PFSK-1 (cell line): ENCODE measurements around the genes DUXB and WWOX.

- RRBS = no CpG with 5 or more reads among the region's 4 CpGs
Measured at GRCh38 chr16:75594435-75594918, 28.3 kb downstream of the GABARAPL2 start.

GRCh38 chr16:75647917-75648832, 602 bp downstream of the TERF2IP start:
- RRBS = under 1% methylated on average over 24 of the region's 86 CpGs

- RRBS = no CpG with 5 or more reads among the region's 1 CpG
Measured at GRCh38 chr16:75661821-75662288, 14.3 kb downstream of the TERF2IP start.

DNA sequence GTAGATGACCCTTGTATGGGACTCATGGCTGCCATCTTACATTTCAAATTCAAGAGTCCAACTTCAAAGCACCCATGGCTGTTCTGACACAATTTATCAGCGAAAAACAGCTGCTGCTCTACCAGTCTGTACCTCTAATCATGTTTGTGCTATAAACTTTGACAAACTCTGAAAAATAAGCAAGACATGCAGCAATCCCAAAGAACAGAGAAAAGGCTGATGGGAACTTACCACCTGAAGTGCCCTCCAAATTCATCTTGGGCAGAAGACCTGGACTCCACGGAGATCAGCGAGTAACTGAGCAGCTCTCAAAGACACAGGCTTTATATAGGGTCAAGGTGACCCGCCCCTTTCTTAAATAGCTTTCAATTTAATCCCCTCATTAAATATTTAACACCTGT, at the start of gene DUXB:
Gene DUXB (minus strand): TSS at position 299 of the 401 bp plus-strand sequence.
- RRBS = no CpG with 5 or more reads among the region's 4 CpGs

DNA sequence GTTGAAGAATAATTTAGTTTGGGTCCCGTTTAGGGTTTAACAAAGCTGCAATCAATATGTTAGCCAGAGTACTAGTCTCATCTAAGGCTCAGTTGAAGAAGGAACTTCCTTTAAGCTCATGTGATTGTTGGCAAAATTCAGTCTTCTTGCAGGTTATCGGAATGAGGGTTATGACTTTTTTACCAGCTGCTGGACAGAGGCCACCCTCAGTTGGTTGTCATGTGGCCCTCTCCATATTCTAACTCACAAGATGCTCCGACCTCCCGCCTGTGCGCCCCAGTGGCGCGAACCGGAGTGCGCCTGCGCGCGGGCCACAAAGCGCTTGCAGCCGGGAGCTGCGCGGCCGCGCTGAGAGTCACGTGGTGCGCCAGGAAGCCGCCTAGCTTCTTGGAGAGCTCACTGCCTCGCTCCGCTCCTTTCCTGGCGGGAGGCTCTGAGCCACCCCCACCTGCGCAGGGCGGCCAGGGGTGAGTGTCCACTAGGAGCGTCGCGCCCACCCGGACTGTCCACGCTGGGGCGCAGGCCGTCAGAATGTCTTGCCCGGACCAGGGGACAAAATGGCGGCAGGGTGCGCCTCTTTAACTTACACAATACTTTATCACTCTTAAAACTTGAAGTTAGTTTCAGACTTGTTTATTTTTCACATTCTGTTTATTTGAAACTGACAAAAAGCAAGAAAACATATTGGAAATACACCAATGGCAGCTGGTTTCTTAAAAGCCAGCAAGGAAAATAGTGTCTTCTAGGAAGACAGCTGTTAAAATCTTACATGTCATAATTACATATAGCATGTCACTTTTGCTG, 357.7 kb downstream of the CNTNAP4 start:
- RRBS = 95% methylated on average over 12 of the region's 36 CpGs

DNA sequence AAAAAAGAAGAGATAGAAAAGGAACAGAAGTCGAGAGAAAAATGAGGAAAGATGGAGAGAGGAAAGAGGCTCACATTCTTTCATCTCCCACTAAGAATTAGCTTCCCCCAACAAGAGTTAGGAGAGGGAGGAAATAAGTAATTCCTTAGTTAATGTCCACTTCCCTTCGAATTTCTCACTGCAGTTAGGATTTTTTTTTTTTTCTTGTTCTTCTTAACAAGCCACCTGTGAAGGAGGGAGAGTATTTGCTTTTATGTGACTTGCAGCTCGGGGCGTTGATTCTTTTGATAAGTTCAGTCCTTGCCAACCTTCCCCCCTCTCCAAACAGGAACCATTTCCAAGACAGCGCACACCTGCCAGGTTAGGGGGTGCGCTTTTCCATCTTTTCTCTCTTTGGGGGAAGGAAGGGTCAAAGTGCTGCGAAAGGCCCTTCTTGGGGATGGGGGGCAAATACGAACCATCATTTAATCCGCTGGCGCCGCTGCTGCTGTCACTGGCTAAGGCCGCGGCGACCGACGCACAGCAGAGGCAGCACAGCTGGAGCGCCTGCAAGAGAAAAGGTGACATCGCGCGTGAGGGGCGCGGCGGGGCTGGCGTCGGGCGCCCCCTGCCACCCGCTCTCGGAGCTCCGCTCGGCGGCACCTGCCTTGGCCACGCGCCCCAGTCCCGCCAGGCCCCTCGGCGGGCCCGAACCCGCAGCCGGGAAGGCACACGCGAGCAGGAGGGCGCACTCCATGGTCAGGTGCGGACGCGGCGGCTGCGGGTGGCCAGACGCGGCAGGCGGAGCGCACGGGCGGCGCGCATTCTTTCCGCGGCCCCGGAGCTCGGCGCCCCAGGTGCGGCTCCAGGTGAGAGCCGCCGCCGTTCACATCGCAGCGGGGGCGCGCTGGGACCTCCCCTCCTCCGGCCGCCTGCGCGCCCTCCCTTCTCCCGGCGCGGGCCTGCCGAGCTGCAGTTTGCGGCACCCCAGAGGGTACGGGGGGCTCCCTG, 579 bp downstream of the ADAMTS18 start:
- RRBS = 95% methylated on average over 19 of the region's 78 CpGs

GRCh38 chr16:77776454-77776718, 12.0 kb upstream of the VAT1L start:
- RRBS = no CpG with 5 or more reads among the region's 1 CpG

DNA sequence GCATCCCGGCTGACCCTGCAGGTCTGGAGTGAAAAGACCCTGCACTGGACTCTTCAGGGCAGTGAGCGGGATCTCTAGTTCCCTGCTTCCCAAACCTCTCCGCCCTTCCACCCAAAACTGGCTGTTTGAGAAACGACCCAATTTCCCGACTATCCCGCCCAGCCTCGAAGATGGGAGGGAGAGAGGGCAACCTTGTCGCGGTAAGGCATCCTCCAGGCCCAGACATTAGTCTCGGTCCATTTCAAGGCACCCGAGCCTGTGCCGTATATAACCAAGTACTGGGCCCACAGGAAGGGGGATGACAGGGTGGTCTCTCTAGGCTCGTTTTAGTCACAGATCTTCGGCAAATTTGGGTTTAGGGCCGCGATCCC, 339 bp upstream of the VAT1L start:
- RRBS = no CpG with 5 or more reads among the region's 16 CpGs

GRCh38 chr16:78099014-78100403, at the start of gene WWOX:
TSS of gene WWOX (plus strand) at chr16:78099654.
- RRBS = under 1% methylated on average over 18 of the region's 97 CpGs

DNA sequence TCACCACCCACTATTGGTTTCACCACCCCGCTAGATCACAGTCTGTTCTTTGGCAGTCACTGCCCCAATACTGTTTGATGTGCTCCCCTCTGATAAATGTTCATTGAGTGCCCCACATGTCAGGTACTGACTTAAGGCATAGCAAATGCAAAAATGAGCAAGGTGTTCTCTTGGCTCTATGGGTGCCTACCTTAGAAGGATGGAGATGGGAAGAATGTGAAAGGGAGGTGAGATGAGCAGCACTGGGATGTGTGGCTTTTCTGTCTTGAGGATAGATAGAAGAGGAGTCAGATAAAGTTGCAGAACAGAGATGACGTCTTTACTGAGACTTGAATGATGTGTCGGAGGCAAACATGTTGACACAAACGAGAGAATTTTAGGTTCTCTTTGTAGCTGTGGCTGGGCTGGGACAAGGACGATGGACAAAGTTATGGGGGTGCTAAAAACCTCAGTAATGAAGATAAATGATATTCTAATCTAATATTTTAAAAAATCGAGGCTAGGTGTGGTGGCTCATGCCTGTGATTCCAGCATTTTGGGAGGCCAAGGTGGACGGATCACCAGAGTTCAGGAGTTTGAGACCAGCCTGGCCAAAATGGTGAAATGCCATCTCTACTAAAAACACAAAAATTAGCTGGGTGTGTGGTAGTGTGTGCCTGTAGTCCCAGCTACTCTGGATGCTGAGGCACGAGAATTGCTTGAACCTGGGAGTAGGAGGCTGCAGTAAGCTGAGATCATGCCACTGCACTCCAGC, 355.6 kb downstream of the WWOX start:
- RRBS = no CpG with 5 or more reads among the region's 8 CpGs

DNA sequence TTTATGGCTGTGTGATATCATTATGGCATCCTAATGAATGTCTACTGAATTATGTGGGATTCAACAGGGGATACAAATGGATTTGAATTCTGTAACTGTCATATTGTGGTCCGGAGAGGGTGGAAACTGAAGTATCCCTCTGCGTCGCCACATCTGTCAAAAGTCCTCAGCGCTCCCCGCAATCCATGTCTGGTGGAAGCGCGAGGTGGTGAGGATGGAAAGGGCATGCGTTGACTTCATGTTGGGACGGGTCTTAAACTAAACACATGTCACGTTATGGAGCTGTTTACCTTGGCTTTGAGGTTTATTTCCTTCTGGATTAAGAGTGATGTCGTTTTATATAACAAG, 418.0 kb downstream of the WWOX start:
- RRBS = no CpG with 5 or more reads among the region's 11 CpGs

- RRBS = no CpG with 5 or more reads among the region's 6 CpGs
Measured at GRCh38 chr16:78827916-78828456, 728.5 kb downstream of the WWOX start.

DNA sequence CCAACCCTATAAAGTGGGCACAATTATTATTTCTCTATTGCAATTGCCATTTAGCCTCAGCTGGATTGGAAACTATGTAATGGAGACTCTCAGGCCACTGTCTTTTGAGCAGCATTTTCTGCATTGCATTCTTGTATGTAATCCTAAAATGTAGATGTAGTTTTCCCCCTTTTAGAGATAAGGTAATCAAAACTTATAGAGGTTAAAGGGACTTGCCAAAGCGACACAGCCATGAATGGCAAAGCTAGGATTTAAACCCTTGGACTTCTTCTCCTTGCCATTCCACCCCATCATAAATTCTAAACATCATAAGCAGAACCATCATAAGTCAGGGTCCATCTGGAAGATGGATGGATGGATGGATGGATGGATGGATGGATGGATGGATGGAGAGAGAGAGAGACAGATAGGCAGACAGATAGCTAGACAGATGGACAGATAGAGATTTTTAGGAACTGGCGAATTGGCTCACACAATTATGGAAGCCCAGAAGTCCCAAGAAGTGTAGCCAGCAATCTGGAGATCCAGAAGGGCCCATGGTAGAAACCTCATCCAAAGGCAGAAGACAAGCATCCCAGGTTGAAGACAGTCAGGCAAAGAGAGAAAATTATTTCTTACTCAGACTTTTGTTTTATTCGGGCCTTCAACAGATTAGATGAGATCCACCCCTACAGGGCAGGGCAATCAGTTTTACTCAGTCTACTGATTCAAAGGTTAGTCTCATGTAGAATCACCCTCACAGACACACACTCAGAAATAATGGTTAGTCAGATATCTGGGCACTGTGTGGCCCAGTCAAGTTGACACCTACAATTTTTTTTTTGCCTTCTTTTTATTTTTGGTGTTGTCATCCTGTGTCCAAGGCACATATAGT, 729.5 kb downstream of the WWOX start:
- RRBS = no CpG with 5 or more reads among the region's 3 CpGs

DNA sequence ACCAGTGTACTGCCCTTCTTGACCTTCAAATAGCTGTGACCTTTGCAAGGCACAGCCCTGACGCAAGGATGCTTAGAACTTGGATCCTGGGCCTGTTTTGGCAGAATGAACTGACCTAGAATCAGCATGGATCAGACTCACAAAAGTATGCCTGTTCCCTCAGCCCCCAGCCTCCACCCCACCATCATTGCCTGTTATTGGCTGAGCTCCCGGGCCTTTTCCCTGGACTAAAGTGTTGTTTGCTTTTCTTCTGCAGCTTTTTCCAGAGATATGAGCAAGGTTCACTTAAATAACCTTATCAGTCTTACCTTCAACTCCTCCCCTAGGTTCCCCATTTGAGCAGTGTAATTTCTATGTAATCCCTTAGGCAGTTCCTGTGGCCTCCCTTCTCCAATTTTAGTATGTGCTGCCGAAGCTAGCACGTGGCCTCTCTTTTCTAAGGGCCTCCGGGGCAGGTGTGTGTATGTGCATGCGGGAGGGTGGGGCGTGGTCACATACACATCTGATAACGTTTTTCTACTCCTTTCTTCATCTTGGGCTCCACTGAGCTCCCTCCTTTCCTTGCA, 347.3 kb downstream of the MAF start:
- RRBS = no CpG with 5 or more reads among the region's 8 CpGs

- RRBS = 63% methylated on average over 3 of the region's 12 CpGs
Measured at GRCh38 chr16:79505403-79505888, 95.1 kb downstream of the MAF start.

DNA sequence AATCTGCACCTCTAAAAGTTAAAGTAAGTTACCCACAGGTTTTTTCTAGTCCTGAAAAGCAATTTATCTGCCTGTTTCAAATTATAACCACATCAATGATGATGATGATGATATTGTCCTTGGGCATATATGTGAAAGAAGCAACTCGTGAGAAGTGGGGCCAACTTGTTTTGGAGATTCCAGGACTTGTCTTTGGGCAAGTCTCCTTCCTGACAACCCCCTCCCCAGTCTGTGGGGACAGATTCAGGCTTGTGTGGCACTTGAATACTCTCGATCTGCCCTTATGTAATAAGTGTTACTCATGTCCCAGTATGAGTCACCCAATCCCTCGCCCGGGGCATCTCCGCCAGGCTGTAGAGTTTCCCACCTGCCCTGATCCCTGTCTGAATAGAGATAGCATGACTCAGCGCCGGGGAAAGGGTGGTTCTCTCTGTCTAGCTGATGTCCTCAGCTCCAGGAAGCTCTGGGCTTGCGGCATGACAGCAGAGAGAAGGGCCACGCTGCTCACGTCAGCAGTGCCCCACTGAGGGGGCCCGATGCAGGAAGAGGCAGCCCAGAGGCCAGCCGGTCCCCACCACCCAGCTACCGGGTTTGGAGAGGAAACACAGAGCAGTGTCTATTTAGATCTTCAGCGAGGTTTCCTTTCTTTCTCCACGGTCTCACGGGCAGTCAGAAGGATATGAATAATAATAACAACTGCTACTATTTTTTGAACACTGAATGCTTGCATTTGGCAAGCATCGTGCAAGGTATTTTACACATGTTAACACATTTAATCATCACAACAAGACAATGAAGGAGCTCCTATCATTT, 426.6 kb upstream of the MAF start:
- RRBS = 0% methylated on average over 4 of the region's 17 CpGs

DNA sequence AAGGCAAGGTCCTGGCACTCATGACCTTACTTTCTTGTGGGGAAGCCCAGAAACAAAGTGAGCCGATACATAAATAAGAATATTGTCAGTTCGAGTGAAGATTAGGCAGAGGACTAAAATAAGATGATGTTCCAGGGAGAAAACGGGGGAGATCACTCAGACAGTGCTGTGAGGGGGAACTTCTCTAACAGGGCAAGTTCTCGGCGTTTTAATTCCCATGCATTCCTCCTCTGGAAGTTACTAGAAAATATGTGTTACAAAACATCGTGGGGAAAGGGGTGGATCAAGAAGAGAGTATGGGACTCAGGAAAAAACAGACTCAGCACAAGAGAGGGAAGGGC, 463.8 kb upstream of the DYNLRB2 start:
- RRBS = no CpG with 5 or more reads among the region's 6 CpGs

DNA sequence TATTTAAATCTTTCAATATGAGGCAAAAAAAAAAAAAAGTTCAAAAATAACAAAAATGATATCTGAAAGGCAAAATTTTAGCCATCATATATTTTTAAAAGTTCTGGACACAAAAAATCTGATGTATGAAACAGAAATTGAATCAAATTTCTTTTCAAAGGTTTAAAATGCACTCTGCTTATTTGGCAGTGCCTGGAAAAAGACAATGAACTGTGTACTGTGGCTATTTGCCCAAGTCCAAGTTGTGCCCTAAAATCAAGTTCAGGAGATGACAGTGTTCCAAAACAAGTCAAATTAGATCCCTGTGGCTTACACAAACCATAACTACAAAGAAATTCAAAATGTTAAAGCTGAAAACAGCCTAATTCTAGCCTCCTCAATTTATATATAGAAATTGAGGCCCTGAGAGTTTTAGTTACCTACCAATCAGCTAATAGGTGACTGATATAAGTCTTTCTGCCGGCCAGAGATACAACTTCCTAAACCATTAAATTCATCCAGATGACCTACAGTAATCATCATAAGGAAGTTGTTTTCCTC, 25.6 kb downstream of the CMC2 start:
- RRBS = no CpG with 5 or more reads among the region's 1 CpG

DNA sequence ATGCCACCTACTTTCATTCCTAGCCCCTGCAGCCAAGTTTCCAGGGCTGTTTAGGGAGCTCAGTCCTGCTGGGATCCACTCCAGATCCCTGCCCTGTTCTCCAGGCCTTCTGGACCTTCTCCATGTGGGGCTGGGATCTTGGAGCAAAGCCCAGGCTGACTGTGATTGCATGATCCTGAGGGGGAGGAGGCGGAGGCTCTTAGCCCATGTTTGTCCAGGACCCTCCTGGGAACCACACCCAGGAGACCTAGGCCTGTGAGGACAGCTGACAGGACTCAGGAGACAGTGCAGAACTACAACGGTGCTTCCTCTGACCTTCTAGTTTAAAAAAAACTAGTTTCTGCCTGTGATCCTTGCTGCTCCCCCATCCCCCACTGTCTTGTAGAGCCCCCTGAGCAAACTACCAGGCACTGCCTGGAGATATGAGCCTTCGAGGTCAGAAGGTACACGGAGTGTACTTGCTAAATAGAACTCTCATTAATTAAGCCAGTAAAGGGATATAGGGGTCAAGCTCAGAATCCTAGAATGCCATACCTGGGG, 27.7 kb downstream of the BCO1 start:
- RRBS = no CpG with 5 or more reads among the region's 4 CpGs